H4 (cell line): Measurements from ENCODE around the gene BPIFB1.

DNA sequence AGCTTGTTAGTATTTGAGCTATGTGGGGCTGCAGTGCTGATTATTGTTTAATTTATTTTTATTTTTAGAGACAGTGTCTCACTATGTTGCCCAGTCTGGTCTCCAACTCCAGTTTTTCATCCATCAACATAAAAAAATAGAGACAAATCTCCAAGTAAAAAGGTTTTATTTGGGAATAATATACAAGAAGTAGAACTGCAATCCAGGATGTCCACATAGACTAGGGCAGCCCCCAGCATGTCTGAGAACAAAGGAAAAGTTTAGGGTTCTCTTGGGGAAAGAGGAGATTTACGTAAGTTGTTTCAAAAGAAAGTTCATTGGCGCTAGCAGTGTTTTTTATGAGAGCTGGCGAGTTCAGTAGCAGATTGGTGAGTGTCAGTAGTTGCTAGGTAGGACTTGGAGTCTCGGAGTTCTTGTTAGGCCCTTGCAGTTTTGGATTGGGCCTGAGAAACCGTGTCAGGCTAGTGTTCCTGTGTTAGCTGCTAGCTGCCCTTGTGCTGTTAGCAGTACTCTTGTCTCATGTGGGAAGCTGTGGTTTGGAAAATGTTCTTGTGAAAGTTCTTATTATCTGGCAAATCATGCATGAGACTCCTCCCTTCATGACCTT lies 24.6 kb downstream of the TTLL9 start:
- RAMPAGE, long total RNA = no peak

DNA sequence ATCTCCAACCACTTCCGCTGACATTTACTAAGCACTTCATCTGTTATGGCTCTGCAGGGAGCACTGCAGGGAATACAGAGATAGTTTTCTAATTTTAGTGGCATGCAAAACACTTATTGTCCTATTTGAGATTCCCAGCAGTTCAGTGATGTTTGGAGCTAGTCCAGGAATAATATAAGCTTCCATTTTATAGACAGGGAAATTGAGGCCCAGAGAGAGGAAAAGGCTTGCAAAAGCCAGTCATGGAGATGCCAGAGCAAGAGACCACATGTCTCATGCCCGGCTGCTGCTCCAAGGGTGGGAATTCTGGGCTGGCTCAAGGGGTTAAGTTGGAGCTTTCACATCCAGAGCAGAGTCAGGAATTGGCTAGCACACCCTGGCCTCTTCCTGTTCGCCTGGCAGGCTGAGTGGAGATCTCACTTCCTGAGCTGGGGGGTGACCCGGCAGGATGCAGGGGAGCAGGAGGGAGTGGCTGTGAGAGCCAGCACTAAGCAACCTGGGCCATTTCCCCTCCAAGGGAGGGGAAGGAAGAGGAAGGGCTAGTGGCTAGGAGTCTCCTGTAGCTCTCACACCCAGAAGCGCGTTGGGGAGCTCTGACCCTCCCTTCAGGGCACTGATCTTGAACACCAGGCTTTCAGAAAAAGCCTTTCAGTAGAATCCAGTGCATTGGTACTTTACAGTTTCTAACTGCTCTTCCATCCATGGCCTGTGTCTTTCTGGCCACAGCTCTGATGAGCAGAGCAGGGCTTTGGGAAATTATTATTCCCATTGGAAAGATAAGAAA lies 2.5 kb upstream of the CCM2L start:
- RAMPAGE, long total RNA = no peak

DNA sequence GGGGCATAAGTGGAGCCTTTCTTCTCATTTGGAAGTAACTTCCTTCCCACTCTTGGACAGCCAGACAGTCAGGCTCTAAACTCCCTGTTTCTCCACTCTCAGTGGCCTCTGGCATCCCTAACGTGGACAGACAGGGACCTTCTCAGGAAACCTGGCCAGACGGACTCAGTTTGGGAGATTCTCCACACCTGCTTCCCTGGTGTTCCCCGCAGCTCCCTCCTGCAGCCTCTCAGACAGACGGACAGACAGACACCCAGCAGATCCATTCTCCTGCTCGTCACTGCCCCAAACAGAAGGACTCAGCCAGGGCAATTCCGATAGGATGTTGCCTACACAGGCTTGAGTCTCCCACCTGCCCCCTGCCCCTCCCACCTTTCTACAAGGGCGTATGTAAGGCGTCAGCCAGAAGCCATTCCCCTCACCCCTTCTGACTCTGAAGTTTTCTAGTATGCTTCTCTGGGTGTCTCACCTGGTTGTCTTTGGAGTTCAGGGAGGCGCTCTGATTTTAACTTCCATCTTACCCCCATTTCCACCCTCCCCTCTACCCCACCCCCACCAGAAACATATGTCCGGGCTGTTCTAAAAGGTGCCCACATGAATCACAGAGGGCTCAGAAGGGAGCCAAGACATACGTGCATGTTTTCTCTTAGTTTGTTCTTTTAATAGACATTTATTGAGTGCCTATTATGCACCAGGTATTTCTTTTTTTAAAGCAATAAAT lies 499 bp downstream of the CCM2L start:
- RAMPAGE, long total RNA = no peak

- RAMPAGE, long total RNA = no peak
Measured at GRCh38 chr20:32017921-32018965, 8.0 kb downstream of the CCM2L start.

- RAMPAGE, long total RNA = no peak
Measured at GRCh38 chr20:32057038-32057609, 5.1 kb downstream of the HCK start.

- RAMPAGE, long total RNA = no peak
Measured at GRCh38 chr20:32189242-32190035, 18.1 kb downstream of the PLAGL2 start.

DNA sequence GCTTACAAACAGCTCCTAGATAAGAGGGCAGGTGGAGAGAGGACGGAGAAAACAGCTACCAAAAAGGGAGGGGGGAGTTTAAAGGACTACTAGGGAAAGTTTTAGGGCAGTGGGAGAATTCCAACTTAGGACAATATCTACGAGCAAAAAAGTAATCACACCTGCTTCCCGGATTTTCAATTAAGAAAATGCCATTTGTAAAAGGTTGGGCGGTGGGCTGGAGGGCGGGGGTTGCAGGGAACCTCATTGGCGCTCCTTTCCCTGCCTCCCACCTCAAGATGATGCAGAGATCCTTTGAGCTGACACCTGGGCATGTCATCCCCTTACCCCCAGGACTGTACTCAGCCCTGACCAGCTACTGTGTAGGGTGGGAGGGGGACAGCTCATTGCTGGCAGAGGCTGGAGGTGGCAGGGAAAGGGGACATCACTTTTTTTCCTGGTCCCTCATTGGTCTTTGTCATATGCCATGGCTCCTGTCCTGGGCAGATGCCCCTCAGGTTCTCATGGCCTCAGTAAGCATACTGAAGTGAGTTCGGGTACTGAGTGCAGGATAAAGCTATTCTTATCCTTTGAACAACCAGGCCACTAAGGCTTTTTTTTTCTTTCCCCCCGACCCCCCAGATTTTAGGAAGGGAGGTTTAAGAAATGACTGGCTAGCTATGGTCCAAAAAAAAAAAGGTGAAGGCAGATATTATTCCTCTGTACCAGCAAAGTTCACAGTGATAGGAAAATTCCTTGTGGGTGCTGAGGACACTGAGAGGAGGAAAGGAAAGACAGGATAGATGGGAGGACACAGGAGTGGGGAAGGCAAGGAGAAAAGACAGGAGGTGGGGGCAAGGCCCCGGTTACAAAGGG lies 14.1 kb downstream of the PLAGL2 start:
- RAMPAGE, long total RNA = no peak

DNA sequence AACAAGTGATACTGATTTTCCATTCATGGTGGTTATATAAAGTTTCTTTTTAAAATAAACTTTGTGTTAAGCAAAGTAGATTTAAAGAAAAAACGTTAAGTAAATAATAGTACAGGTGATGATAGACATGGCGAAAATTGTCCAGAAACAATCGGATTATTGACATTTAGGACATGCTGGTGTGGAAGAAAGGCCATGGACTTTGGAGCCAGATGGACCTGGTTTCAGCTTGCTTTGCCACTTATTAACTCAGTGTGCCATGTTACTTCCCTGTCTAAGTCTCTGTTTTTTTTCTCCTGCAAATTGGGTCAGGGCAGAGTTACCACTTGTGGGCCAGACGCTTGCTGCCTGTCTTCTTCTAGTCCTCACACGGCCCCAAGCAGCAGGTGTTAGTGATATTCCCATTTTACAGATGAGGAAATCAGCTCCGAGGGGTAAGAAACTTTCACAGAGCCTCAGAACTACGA lies 12.2 kb downstream of the KIF3B start:
- RAMPAGE, long total RNA = no peak

DNA sequence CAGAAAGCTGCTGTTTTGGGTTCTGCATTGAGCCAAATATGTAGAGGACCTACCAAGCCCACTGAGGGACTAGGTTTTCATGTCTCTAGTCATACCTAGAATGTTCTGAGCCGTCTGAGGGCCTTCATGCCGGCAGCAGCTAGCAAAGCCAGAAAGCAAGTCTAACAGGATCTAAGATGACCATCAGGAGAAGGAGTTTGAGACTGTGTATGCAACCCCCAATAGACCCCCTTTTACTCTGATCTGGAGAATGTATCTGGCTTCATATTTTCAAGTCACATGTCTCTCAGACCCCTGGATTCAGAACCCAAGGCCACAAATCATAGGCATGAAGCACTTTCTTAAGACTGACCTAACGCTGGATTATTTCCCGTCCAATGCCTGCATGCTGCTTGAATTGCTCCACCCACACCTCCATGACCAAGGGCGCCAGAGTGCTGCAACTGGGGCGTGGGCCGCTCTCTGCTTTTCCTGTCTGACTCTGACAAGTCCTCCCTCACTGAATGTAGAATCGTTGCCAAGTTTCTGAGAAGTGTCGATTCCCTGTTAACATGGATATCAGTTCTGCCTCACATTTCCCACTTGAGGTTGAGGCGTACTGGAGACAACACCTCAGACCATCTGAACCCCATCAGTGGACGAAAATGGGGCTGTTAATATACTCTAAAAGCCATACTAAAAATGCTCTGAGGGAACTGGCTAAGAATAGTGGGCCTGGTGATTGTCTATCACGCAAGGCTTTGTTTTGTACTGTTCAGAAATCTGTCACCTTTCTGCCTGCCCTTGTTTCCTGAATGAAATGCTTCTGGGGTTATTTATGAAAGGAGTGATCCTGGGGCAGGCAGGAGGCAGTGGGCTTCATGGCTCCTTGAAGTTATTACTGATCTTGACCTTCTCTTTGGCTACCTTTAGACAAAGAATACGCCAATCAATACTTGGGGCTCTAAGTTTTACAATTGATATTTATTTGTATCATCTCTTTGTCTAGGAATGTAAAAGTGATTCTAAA lies 23.9 kb upstream of the ASXL1 start:
- RAMPAGE, long total RNA = no peak

GRCh38 chr20:32367390-32368330 lies 9.5 kb downstream of the ASXL1 start:
- RAMPAGE, long total RNA = no peak

DNA sequence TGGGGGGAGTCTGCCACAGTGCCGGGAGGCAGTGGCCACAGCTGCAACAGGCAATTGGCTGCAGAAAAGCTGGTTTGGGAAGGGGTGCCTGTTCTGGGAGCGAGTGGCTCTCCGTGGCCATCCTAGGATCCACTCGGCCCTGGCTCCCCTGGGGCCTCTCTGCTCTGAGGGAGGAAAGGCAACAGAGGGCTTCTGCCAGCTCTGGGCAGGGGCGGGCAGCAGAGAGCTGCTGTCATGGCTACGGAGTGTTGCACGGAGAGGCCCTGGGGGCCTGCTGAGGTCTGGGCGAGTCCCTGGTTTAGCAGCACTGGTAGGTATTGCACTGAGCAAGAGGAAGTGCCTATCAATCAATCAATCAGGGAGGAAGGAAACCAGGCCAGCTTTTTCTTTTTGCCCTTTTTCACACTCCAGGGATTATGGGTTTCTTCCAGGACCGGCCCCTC lies 87.8 kb downstream of the ASXL1 start:
- RAMPAGE, long total RNA = no peak

DNA sequence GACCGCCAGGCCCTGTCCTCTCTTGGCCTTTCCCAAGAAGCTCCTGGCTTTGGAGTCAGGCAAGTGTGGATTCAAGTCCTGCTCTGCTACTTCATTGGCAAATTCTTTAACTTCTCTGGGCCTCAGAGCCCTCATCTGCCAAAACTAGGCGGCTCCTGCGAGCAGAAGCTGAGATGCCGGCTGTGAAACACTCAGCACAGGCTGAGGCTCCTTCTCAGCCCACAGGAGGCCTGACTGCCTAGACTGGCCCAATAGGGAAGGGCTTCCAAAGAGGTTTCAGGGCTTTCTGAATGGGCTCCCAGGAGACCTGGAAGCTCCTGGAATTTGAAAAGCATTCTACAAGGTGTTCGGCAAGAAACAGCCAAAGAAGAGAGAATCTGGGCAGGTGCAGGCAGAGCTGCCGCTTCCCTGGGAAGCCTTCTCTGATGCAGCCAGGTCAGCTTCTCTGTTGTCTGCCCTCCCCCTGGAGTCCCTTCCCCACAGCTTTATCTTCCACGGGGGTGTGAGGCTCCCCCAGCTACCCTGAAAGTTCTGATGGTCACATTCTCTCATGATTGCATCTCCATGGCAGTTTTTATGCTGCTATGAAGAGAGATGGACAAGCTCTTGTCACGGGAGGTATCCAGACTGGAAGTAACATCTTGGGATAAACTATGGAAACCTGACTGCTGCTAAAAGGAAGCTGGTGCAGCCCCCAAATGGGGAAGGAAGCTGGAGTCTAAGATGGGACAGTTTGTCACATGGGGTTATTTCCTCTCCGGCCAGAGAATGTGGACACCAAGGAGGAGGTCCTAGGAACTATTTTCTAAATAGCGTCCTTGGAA lies 90.9 kb downstream of the ASXL1 start:
- RAMPAGE, long total RNA = no peak

- RAMPAGE, long total RNA = no peak
Measured at GRCh38 chr20:32485510-32485864, 99.6 kb downstream of the NOL4L start.

- RAMPAGE, long total RNA = no peak
Measured at GRCh38 chr20:32509589-32510151, 75.5 kb downstream of the NOL4L start.

DNA sequence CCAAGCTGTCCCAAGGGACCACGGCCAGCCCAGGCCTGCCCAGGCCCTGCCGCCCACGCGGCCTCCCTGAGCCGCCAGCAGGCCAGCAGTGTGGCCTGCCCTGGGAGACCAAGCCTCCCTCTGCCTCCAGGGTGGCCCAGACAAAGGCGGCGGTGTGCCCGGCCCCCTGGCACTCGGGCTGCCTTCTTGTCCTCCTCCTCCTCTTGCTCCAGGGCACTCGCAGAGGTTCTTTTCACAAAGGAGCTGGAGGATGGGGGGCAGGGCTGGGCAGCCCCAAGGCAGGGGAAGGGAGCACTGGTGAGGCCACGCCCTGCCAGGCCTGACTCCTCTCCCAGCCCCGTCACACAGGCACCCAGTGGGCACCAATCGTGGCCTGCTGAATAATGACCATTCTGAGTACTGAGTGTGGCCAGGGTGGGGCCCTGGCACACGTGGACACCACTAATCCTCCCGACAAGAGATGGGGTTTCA lies 25.3 kb downstream of the NOL4L start:
- RAMPAGE, long total RNA = no peak

- RAMPAGE, long total RNA = no peak
Measured at GRCh38 chr20:32652785-32653262, 20.9 kb downstream of the C20orf203 start.

GRCh38 chr20:32855383-32855949 lies 3.3 kb upstream of the EFCAB8 start:
- RAMPAGE, long total RNA = no peak

DNA sequence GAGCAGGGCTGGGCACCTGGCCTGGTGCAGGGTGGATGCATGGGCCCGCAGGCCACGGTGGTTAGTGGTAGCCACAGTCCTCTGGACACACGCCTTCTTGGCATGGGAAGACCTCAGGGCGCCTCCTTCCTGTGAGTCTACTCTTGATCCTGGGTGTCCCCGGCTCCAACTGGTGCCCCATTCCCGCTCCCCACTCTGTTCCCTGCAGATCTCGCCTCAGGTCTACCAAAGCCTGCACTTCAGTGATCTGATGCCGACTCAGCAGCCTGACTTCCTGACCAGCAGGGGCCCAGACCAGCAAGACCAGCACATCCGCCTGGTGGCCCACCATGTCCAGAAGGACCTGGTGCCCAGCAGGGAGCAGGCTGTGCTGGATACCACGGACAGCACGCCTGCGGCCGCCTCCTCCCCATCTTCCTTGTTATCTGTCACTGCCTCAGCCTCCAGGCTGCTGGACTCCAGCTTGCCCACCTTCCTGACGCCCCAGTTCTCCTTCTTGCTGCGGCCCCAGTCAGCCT lies 43.2 kb downstream of the SUN5 start:
- RAMPAGE, long total RNA = no peak

GRCh38 chr20:33282896-33283270 lies at the start of gene BPIFB1:
TSS of gene BPIFB1 (plus strand) at chr20:33283214.
- RAMPAGE, long total RNA = no peak

GRCh38 chr20:33370160-33370901 lies 31.0 kb downstream of the CDK5RAP1 start:
- RAMPAGE, long total RNA = no peak